Testis (tissue), 5 donors: ENCODE measurements around the genes DGCR6L and ZNF74.

- PRO-cap, 3 experiments: peak in 1 of 3 experiments; most common minus-strand start chr22:19892394 (in 1)
- RAMPAGE, long total RNA, 2 experiments: no peak in any of the 2 experiments
- RRBS: 69% methylated on average over 6 of the region's 43 CpGs
These were observed 37.1 kb upstream of the GNB1L start for GRCh38 chr22:19891411-19892530.

GRCh38 chr22:19932196-19933279 is 9.0 kb upstream of the COMT start:
- PRO-cap, 3 experiments: no peak in any of the 3 experiments
- RAMPAGE, long total RNA, 2 experiments: no peak in any of the 2 experiments
- RRBS: no CpG with 5 or more reads among the region's 13 CpGs

GRCh38 chr22:19948115-19948906 is 6.7 kb upstream of the TXNRD2 start:
- PRO-cap, 3 experiments: no peak in any of the 3 experiments
- RAMPAGE, long total RNA, 2 experiments: no peak in any of the 2 experiments
- RRBS: no CpG with 5 or more reads among the region's 10 CpGs

DNA sequence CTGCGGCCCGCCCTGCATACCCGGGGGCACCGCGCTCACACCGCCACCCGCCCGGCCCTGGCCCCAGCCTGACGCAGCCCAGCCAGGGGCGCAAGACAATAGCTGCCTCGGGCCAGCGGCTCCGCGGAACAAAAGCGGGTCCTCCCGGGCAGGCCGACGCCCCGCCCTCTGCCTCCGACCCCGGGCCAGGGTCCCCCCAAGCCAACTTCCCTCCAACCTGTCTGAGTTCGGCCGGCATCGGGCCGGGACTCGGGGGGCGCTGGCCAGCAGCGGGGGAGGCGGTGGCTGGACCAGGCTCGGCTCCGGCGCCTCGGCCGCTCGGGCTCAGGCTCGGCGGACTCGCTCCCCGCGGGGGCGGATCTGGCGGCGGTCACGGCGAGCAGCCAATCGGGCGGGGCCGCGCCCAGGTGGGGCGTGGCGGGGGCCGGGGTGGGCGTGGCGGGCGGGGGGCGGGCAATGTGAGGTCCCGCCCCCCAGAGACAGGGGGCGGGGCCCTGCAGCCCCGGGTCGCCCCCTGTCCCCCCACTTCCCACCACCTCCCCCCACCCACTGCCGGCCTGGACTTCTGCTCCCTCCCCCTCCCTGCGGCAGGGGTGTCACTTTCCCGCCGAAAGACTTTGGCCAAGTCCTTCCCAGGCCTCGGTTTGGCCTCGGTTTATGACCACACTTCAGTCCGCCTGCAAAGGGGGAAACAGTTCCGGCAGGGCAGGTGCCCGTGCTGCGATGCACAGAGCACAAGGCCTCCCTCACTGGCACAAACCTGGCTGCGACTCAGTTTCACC is 29.6 kb downstream of the ARVCF start:
- PRO-cap, 3 experiments: peak in 3 of 3 experiments; most common plus-strand start position 476 of the sequence (in 1); most common minus-strand start position 362 of the sequence (in 2)
- RAMPAGE, long total RNA, 2 experiments: no peak in any of the 2 experiments
- RRBS: 6% methylated on average over 35 of the region's 71 CpGs

- PRO-cap, 3 experiments: no peak in any of the 3 experiments
- RAMPAGE, long total RNA, 2 experiments: start-site peak on the plus strand in 1 of 2 experiments, at chr22:20081177-20081681 at its widest, 24 to 30 reads per replicate; start-site peak on the minus strand in 2 of 2 experiments, at chr22:20081574-20081588 at its widest, 14 to 41 reads per replicate
- RRBS: no CpG with 5 or more reads among the region's 24 CpGs
These were observed 1.2 kb downstream of the DGCR8 start for GRCh38 chr22:20080913-20081981.

GRCh38 chr22:20085565-20086768 is 5.9 kb downstream of the DGCR8 start:
- PRO-cap, 3 experiments: no peak in any of the 3 experiments
- RAMPAGE, long total RNA, 2 experiments: start-site peak on the plus strand in 1 of 2 experiments, at chr22:20086421-20086681 at its widest, 68 reads per replicate
- RRBS: no CpG with 5 or more reads among the region's 50 CpGs

DNA sequence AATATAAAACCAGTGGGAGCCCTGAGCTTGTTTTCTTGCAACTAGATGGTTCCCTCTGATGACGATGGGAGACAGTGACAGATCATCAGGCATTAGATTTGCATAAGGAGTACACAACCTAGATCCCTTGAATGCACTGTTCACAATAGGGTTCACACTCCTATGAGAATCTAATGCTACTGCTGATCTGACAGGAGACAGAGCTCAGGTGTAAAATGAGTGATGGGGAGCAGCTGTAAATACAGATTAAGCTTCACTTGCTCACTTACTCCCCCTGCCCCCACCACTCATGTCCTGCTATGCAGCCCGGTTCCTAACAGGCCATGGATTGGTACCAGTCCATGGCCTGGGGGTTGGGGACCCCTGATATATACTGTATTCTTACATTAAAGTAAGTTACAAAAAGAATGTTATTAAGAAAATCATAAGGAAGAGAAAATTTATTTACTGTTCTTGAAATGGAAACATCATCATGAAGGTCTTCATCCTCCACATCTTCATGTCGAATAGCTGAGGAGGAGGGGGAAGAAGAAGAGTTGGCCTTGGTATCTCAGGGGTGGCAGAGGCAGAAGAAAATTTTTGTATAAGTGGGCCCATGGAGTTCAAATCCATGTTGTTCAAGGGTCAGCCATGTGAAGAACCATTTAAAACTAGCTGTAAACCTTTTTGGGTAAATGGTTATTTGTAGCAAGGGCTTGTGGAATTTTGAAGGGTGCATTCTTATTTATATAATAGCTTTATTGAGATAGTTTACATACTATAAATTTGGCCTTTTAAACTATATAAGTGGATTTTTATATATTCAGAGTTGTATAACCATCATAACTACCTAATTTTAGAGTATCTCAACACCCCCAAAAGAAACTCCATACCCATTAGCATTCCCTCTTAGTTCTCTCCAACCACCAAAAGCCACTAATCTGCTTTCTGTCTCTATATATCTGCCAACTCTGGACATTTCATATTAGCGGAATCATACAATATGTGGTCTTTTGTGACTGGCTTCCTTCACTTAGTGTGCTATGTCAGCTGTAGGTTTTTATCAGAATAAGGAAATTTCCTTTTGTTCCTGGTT is 16.1 kb downstream of the DGCR8 start:
- PRO-cap, 3 experiments: no peak in any of the 3 experiments
- RAMPAGE, long total RNA, 2 experiments: no peak in any of the 2 experiments
- RRBS: no CpG with 5 or more reads among the region's 4 CpGs

DNA sequence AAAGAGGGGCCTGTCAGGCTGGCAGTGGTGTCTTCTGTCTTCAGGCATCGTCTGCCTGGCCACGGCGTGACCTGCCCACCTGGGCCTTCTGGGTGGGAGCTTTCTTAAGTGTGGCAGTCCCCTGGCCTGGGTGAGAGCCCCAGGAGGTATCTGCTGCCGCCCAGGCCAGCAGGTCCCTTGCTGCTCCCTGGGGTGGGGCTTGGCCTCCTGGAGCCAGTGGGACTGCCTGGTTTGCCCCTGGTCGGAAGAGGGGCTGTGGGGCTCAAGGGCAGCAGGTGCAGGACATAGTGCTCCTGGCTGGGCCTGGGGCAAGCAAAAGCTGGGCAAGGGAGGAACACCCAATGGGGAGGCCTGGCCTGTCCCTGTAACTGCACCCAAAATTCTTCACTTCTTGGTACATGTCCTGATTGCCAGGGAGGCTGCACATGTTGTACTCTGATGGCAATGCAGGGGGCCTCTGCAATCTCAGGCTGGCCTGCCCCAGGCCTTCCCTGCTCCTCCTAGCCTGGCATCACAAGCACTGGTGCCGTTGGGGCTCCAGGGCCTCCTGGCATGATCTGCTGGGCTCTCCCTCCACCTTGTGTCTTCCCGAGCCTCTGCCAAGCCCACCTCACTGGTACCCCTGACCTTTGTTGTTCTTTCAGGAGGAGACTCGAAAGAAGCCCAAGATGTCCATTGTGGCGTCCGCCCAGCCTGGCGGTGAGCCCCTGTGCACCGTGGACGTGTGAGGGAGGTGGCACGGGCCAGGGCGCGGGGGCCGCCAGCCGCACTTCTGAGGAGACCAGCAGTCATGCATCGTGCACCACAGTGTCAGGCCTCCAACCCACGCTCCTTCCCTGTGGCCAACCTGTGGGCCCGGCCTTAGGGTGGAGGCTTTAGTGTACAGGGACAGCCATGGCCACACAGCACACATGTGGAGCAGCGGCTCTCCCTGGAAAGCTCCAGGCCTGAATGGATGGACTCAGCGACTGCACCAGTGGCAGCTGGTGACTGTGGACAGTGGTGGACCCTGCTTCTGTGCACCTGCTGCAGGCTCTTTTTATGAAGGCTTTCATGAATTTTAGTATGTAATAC is 6.2 kb upstream of the RANBP1 start:
- PRO-cap, 3 experiments: no peak in any of the 3 experiments
- RAMPAGE, long total RNA, 2 experiments: no peak in any of the 2 experiments
- RRBS: no CpG with 5 or more reads among the region's 23 CpGs

DNA sequence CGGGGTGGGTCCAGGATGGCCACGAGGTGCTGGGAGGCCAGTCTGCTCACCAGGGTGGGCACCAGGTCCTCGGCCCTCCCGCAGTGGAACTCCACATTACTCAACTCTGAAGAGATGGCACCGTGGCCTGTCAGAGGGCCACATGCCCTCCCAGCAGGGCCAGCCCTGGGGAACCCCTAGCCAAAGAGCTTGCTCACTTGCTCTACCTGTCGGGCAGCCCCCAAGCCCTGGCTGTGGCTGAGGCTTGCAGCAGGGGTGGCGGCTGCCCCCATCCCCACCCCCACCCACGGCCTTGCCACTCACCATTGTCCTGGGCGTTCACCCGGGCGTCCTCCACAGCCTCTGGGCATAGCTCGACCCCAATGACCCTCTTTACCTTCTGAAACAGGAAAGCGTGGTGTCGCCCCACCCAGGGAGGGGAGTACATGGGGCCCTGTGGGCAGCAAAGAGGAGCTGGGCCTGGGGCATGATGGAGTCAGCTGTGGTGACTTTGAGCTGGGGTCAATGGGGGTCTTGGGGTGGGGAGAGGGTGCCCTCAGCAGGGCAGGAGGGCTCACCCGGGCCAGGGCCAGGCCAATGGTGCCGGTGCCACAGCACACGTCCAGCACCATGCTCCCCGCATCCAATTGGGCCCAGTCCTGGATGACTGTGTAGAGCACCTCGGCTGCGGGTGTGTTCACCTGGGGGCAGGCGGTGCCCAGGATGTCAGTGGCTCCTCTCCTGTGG is 2.6 kb upstream of the RANBP1 start:
- PRO-cap, 3 experiments: no peak in any of the 3 experiments
- RAMPAGE, long total RNA, 2 experiments: no peak in any of the 2 experiments
- RRBS: no CpG with 5 or more reads among the region's 21 CpGs

GRCh38 chr22:20124958-20126164 is 6.2 kb upstream of the ZDHHC8 start:
- PRO-cap, 3 experiments: no peak in any of the 3 experiments
- RAMPAGE, long total RNA, 2 experiments: start-site peak on the plus strand in 1 of 2 experiments, at chr22:20125330-20125357 at its widest, 31 reads per replicate
- RRBS: no CpG with 5 or more reads among the region's 37 CpGs

- PRO-cap, 3 experiments: no peak in any of the 3 experiments
- RAMPAGE, long total RNA, 2 experiments: no peak in any of the 2 experiments
- RRBS: 94% methylated on average over 8 of the region's 56 CpGs
These were observed 7.6 kb downstream of the CCDC188 start for GRCh38 chr22:20143126-20143819.

DNA sequence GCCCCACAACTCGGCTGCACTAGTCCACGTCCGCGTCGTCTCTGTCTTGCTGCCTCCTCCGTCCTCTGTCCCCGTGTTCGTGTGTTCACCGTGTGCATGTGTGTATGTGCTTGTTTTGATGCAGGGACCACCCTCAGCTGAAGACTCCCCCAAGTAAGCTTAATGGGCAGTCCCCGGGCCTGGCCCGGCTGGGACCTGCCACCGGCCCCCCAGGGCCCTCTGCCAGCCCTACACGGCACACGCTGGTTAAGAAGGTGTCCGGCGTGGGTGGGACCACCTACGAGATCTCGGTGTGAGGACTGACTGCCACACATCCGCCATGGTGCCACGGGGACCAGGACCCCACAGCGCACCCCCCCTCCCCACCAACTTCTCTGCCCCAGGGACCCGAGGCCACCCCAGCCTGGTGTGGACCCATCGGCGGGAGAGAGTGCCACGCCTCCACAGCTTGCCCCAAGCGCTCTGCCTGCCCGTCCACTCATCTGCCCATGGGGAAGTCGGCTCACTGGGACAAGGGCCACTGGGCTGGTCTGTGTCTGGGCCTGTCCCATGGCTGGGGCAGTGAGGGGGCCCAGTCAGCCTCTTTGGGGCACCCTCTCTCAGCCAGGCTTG is 5.6 kb downstream of the CCDC188 start:
- PRO-cap, 3 experiments: no peak in any of the 3 experiments
- RAMPAGE, long total RNA, 2 experiments: no peak in any of the 2 experiments
- RRBS: 94% methylated on average over 4 of the region's 28 CpGs

- PRO-cap, 3 experiments: no peak in any of the 3 experiments
- RAMPAGE, long total RNA, 2 experiments: no peak in any of the 2 experiments
- RRBS: 95% methylated on average over 5 of the region's 13 CpGs
These were observed 3.4 kb downstream of the CCDC188 start for GRCh38 chr22:20147320-20147931.

- PRO-cap, 3 experiments: peak in 1 of 3 experiments; most common plus-strand start chr22:20160380 (in 1)
- RAMPAGE, long total RNA, 2 experiments: no peak in any of the 2 experiments
- RRBS: 83% methylated on average over 1 of the region's 18 CpGs
These were observed 9.2 kb upstream of the CCDC188 start for GRCh38 chr22:20159911-20160627.

- PRO-cap, 3 experiments: no peak in any of the 3 experiments
- RAMPAGE, long total RNA, 2 experiments: no peak in any of the 2 experiments
- RRBS: no CpG with 5 or more reads among the region's 19 CpGs
These were observed 18.9 kb upstream of the RTN4R start for GRCh38 chr22:20286953-20287565.

- PRO-cap, 3 experiments: no peak in any of the 3 experiments
- RAMPAGE, long total RNA, 2 experiments: no peak in any of the 2 experiments
- RRBS: no CpG with 5 or more reads among the region's 50 CpGs
These were observed 598 bp downstream of the DGCR6L start for GRCh38 chr22:20319011-20319913.

DNA sequence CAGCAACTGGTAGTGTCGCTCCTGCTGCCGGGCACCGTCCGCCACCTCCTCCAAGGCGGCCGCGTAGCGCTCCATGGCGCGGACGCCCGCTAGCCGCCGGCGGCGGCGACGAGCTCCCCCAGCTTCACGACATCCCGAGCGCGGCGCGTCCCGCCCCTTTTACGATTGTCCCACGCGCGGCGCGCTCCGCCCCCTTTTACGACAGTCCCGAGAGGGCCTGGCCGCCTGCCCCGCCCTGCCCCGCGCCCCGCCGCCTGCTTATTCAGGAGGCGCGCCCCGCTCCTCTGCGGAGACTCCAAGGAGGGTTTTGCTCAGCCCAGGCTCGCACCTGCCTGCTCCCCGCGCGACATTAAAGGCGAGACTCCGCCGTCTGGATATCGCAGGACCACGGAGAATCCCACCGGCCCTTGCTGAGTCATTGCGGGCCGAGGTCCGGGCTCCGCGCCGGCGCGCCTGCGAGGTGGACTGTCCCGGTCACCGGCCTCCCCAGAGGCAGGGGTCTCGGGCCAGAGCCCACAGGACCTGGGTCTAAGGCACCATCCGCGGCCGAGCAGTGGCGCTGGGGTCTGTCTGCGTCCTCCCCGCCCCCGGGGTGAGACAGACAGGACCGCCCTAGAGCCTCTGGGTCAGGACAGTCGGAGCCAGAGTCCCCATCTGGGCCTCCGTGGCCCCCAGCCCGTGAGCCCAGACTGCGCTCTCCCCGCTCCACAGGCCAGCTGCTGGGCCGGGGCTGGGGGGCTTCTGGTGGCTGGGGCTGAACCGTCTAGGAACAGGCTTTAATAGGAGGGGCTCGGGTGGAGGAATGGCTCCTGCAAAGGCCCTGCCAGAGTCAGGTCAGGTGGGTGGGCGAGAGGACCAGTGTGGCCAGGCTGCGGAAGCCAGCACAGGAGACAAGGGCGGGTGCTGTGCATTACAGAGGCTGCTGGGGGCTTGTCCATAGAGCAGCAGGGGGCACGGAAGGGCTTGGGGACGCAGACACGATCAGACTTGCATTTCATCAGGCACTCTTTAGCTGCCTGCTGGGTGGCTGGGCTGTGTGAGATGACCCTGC is at the start of gene DGCR6L:
Gene DGCR6L (minus strand): TSS at position 147 of the 1,051 bp plus-strand sequence.
- PRO-cap, 3 experiments: peak in 3 of 3 experiments; most common plus-strand start position 289 of the sequence (in 2); most common minus-strand start position 131 of the sequence (in 3)
- RAMPAGE, long total RNA, 2 experiments: start-site peak on the minus strand in 2 of 2 experiments, centred at position 117 of the sequence, 1,178 to 1,927 reads per replicate
- RRBS: no CpG with 5 or more reads among the region's 88 CpGs

DNA sequence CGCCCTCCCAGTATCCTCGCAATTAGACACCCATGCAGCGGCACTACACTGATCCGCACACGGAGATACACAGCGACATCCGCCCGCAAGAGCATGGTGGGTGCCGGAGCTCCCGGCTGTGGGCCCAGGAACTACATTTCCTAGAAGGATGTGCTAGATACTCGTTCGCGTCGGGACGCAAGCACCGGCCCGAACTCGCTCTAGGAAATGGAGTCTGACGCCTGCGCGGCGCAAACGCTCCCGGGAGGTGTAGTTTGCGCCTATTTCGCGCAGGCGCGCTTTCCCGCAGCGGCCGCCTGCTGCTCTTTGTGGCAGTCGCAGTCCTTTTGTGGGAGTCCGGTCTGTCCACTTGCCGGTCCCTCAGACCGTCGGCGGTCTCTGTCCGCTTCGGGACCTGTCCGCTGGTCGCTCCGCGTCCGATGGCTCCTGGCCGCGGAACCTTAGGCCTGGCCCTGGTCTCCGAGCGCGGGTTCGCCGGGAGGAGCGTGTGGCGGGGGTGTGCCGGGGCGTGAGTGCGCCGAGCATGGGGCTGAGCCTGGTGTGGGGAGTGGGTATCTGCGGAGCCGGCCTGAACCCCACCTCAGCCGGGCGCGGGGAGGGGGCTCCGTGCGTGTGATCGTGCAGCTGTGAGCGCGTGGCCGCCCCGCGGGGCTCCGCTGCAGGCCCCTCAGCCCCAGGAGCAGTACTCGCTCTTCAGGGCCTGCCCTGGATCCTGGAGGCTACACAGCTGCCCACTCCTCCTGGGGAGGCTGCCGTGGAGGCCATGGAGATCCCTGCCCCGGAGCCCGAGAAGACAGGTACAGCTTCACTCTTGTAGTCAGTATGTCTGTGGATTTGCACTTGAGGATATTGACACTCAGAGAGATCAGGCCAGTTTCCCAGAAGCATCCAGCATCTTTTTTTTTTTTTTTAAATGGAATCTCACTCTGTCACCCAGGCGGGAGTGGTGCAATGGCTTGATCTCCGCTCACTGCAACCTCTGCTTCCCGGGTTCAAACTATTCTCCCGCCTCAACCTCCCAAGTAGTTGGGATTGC is at the start of gene ZNF74:
Gene ZNF74 (plus strand): TSS at position 286 of the 1,036 bp plus-strand sequence.
- PRO-cap, 3 experiments: peak in 3 of 3 experiments; most common plus-strand start position 324 of the sequence (in 2); most common minus-strand start position 202 of the sequence (in 2)
- RAMPAGE, long total RNA, 2 experiments: no peak in any of the 2 experiments
- RRBS: 2% methylated on average over 27 of the region's 80 CpGs

- PRO-cap, 3 experiments: no peak in any of the 3 experiments
- RAMPAGE, long total RNA, 2 experiments: start-site peak on the plus strand in 1 of 2 experiments, at chr22:20428673-20428848 at its widest, 6 reads per replicate
- RRBS: 6% methylated on average over 1 of the region's 13 CpGs
These were observed 9.2 kb downstream of the SCARF2 start for GRCh38 chr22:20428335-20428916.

DNA sequence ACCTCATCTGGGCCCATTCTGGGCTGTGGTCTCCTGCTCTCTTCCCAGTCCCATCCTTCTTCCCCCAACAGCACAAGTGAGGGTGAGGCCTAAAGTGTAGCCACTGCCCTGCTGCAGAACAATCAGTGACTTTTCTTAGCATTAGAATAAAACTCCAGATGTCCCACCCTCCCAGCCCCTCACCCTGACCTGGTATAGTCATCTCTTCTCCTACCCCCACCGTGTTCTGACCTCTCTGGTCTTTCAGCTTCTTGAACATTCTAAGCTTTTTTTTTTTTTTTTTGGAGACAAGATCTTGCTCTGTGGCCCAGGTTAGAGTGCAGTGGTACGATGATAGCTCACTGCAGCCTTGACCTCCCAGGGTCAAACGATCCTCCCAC is 4.3 kb downstream of the MED15 start:
- PRO-cap, 3 experiments: no peak in any of the 3 experiments
- RAMPAGE, long total RNA, 2 experiments: no peak in any of the 2 experiments
- RRBS: no CpG with 5 or more reads among the region's 3 CpGs